ENCODE measurements around the genes TP53RK, EYA2 and SULF2.

DNA sequence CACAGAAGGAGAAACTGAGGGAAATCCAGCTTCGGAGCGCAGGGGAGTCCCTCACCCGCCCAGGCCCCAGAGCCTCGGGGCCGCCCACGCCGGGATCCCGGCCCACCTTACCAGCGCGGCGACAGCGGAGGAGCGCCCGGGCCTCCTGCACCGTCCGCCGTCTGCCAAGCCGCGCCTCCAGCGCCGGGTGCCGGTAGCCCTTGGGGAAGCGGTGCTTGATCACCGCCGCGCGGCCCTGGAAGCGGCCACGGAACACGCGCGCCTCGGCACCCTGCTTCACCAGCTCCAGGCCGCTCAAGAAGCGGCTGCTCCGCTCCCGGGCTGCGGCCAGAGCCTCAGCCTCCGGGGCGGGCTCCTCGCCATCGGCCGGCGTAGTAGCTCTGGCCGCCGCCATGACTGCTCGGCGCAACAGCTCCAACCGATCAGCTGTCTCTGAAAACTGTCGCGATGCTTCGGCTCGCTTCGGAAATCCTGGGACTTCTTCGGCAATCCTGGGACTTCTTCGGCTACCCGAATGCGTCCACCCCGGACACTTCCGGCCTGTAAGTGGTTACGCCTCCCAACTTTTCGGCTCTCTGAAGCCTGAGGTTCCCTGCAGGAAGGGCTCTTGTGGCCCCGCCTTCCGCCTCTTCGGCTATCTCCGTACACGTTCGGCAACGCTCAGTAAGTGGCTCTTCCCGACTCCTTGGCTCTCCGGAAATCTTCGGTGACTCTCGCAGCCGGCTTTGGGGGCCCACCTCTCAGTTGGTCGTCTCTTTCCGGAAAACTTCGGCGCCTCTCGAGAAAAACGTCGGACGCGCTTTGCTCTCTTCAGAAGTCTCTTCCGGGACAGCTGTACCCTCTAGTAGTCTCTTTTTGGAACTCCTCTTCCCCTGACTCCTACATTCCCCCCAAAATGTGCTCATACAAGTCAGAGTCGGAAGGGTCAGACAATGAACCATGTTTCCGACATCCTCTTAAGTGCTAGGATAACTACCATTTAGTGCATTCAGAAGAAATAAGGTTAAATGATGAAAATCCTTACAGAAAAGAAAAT lies at the start of gene TP53RK:
TP53RK (minus strand) TSS at position 424 of the 1,036 bp plus-strand sequence.
- PRO-cap, result bidirectional peak, plus-strand start at position 150 of the sequence, minus-strand start at position 163 of the sequence; bidirectional peak, plus-strand start at position 819 of the sequence, minus-strand start at position 382 of the sequence

DNA sequence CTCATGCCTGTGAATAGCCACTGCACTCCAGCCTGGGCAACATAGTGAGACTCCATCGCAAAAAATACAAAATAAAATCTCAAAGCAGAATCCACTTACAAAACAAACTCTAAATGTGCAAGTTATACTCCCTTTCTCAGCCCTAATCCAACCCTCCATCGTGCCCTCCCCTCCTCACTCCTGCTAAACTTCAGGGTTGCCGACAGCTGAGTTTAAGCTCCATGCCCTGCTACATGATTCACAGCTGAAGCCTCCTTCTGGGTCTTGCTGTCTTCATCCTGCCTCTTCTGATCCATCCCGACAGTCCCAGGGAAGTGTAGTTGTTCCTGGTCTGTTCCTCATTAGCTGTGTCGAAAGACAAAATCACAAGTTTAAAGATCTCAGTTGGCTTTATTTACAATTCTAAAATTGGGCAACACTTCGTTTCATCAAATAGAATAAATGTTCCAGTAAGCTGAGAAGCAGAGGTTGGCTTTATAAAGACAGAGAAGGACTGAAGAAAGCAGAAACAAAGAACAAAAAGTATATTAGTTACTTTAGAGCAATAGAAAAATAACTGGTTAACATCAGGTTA lies 4.2 kb upstream of the SLC2A10 start:
- PRO-cap, result no peak

- PRO-cap, result no peak
Observed at GRCh38 chr20:46894046-46895212, at the start of gene EYA2. Gene EYA2 (plus strand): TSS chr20:46894843.

- PRO-cap, result no peak
Observed at GRCh38 chr20:46895515-46896322, 1.1 kb downstream of the EYA2 start.

- PRO-cap, result no peak
Observed at GRCh38 chr20:47243897-47244811, 112.3 kb downstream of the ZMYND8 start.

DNA sequence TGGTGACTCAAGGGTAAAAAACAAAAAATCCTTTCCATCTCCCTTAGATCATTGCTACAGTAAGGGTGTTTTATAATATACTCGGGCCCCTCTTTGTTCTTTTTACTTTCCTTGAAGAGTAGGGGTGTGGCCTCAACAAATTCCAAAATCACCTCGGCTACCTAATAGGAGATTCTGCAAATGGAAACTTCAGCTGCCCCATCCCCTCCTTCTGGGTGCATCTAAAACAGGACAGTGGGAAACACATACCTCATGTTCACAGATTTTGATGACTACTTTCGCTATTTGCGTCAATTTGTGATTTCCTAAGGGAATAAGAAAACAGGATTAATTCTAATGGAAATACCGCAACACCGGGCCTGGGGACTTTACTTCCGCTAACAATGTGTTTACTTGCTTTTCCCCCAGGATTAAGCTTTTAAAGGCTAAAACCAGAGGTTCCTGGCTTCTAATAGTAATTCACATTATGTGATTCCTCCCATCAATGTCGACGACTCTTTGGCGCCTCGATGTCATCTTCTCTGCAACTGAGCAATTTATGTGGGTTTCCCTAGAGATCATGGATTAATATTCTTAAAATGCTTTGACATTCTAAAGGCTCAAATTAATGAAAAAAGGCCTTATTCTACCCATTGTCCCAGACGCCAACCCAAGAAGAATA lies 69.4 kb downstream of the ZMYND8 start:
- PRO-cap, result no peak

DNA sequence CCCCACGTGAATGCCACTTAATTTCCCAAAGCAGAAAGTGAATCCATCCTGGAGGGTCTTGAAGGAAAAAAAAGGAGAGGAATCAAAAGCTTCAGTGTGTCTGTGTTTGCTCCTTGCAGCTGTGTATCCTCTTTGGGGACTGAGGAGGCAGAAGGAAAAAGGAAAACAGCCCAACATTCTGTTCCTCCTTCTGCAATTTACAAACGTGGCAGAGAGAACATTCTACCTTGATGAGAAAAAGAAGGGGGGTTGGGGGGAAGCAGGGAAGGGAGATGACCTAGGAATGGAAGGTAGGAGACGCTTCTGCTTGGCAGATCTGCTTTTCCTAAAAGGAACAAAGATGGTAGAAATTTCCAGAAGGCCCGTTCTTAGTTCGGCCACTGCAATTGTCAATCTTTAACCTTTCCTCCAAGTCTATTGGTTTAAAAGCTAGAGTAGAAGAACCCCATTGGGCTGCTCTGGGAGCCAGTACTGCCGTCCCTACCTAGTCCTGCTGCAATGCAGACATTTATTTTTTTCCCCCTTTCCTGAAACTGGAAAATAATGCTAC lies 2.9 kb downstream of the ZMYND8 start:
- PRO-cap, result bidirectional peak, plus-strand start at position 124 of the sequence, minus-strand start at position 141 of the sequence; bidirectional peak, plus-strand start at position 468 of the sequence, minus-strand start at position 331 of the sequence

- PRO-cap, result unidirectional peak, plus-strand start at chr20:47355893; unidirectional peak, minus-strand start at chr20:47356060; bidirectional peak, plus-strand start at chr20:47356540, minus-strand start at chr20:47356244
Observed at GRCh38 chr20:47355584-47356354, 730 bp downstream of the ZMYND8 start.

DNA sequence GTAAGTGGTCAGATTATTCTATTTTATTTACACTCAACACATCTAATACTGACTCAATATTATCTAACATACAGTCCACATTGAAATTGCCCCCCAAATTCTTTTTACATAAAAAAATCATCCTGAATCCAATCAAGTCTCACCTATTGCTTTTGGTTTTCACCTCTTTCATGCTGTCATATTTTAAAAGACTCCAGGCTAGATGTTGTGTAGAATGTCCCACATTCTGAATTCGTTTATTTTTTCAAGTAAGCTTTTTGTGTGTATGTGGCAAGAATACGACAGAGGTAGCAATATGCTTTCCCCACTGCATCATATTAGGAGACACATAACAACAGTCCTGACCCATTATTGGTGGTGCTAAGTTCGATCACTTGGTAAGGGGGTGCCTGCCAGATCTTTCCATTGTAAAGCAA lies 712 bp upstream of the NCOA3 start:
- PRO-cap, result no peak

GRCh38 chr20:47610373-47610811 lies 108.7 kb downstream of the NCOA3 start:
- PRO-cap, result no peak

GRCh38 chr20:47711064-47711803 lies 74.0 kb downstream of the SULF2 start:
- PRO-cap, result no peak

DNA sequence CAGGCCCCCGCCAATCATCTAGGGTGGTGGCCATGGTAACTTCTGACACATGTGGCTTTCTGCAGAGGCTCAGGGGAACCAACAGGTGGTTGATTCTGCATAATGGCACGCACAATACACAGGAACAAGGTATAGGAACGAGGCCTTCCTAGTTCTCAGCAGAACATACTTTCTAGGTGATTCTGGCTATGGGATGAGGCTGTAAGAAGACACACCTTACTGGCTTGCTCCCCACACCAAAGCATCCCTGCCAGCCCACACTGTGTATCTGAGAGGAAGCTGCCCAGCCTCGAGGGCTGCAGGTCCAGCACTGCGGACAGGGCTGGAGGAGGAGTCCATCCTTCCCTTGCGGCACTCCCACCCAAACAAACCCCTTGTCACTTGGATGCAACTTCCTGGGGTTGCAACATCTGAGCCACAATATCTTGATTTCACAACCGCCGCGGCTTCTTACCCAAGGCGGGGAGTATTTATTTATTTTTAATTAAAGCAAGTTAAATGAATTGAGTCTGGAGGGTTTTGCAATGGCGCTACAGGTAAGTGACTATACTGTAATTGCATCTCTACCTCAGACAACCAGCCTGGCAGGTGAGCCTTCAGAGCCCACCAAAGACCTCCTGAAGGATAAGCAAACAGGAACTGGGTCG lies 49.6 kb downstream of the SULF2 start:
- PRO-cap, result no peak

DNA sequence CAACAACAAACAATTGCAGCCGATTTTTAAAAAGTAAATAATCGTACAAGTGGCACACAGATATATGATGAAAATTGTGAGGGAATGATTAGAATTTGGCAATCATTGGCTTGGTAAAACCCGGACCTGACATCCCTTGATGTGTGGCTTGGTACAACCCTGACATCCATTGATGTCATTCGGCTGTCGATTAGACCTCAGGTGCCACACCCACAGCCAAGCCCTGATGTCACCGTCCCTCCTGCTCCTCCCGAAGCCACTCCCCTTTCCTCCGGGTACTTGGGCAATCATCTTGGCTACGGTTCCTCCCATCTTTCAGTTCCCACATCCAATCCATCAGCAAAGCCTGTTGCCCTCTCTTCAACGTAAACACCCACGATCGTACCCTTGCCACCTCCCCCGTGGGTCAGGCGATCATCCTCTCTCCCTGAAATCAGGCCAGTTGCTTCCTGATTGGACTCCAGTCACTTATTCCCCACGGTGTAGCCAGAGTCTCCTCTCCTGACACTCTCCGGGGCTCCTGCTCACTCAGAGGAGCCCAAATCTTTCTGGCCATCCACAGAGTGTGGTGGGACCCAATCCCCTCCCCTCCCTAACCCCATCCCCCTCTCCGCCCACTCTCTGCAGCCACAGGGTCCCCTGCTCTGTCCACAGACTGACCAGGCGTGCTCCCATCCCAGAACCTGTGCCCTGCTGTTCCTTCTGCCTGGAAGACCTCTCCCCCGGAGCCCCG lies 44.5 kb downstream of the SULF2 start:
- PRO-cap, result no peak

- PRO-cap, result bidirectional peak, plus-strand start at chr20:47785183, minus-strand start at chr20:47785067
Observed at GRCh38 chr20:47784955-47785837, at the start of gene SULF2. Gene SULF2 (minus strand): TSS chr20:47785481.

DNA sequence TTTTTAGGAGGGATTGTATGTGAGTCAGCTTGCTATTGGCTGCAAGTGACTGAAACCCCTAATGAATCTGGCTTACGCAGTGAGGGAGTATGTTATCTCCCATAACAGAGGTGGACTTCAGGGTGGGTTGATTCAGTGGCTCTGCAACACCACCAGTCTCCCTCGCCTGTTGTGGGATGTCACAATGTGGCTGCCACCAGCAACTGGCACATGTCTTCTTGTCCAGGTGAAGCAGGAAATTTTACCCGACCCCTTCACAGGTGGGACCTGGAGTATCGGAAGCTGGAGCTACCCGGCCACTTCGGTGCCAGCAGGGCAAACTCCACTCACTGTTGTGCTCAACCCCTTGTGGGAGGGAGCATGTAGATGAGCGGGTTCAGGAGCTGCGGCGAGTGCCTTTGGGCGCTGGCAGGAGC lies 20.5 kb upstream of the SULF2 start:
- PRO-cap, result no peak

- PRO-cap, result no peak
Observed at GRCh38 chr20:47858136-47858592, 72.9 kb upstream of the SULF2 start.

GRCh38 chr20:47988511-47989193 lies 203.4 kb upstream of the SULF2 start:
- PRO-cap, result no peak

GRCh38 chr20:48195346-48195715 lies 410.1 kb upstream of the SULF2 start:
- PRO-cap, result no peak

GRCh38 chr20:48622262-48622857 lies 205.4 kb downstream of the PREX1 start:
- PRO-cap, result no peak

DNA sequence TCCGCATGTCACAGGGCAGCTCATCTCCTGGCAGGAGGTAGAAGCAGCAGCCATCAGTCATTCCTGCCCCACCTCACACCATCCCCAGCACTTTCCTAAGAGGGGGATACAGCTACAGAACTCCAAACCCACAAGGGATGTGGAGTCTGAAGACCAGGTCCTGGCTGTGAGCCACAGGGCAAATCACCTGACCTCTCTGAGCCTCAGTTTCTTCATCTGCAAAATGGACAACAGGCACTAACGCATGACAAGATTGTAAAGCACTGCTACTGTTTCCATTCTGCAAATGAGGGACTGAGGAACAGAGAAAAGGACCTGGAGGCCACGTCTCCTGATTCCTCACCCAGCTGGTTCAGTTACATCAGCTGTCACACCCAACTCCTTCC lies 185.3 kb downstream of the PREX1 start:
- PRO-cap, result no peak

Data from endothelial cell (in vitro differentiated cells).